ENCODE data around the genes LRBA and FHIP1A.

DNA sequence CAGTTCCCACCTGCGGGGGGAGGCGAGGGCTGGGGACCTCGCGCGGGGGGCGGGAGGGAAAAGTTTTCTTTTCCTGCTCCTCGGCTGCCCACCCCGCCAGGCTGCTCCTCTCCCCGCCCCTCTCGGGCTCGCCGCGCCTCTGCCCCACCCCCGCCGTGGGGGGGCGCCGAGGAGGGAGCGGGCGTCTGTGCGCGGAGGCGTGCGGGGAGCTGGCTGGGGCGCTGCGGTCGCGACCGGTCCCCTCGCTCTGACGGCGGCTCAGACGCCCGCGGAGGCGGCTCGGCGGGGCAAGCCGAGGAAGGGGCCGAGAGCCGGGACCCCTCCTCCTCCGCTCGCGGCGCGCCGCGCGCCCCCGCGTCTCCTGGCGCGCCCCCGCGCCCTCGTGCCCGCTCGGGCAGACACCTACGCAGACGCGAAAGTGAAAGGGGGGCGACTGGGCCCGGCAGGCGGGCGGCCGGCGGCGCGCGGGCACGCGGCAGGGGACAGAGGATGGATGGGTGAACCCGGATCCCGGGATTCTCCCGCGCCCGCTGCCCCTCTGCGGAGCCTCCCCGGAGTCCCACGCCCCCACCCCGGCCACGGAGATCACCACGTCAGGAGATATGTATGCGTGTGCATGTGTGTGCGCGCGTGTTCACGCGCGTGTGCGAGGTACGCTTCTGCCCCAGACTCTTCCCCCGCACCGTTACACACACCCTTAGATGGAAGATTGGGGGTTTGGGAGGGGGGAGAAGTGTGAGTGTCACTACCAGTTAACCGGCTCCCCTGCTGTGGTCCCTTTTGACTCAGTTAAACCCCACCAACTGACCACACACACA lies 3.2 kb upstream of the NR3C2 start:
- PRO-cap, result bidirectional peak, plus-strand start at position 184 of the sequence, minus-strand start at position 103 of the sequence; bidirectional peak, plus-strand start at position 467 of the sequence, minus-strand start at position 348 of the sequence

DNA sequence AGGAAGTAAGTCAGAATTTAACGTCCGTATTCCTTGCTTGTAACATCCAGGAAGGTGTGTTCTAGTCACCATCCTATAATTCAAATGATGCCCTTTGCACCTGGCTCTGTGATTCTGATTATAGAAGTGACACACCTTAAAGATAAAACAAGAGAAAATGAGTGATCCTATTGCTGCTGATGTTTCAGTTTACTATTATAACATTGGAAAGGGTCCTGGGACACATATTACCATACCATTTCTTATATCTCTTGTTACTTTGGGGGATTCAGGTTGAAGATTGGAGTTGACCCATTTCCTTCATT lies 238.8 kb upstream of the NR3C2 start:
- PRO-cap, result no peak

DNA sequence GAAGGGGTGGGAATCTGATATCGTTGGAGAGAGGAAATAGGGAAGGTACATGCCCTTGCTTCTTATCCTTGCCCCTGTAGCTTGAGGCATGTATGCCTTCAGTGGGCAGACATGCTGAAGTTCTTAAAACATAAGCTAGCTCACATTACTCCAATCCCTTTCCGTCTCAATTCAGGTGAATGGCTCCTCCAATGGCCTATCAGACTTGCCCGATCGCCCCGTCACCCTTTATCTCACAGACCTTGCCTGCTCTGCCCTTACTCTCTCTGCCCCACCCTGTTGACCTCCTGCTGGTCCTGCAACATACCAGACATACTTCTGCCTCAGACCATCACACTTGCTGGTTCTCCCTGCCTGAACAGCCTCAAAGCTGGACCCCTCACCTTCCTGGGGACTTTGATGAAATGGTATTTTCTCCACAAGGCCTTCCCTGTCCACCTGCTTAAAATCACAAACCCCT lies 340.0 kb upstream of the NR3C2 start:
- PRO-cap, result no peak

GRCh38 chr4:150150599-150151089 lies 72.4 kb downstream of the DCLK2 start:
- PRO-cap, result no peak

DNA sequence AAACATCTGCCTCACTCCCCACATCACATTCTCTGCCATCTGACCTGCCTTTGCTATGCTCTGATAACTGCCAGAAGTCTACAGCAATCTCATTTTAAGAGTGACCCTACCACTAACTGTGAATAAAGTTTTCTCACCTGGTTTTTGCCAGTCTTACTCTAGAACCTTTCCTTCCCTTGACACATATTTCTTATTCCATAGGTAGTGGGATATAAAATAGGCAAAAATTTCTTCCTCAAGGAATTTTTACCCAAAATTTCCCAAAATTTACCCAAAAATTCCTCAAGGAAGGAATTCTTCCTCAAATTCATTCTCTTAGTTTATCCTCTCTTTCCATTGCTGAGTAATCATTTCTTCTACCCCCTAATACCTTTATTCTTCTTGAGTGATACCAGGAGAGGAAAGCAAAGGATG lies 191.6 kb upstream of the MAB21L2 start:
- PRO-cap, result no peak

DNA sequence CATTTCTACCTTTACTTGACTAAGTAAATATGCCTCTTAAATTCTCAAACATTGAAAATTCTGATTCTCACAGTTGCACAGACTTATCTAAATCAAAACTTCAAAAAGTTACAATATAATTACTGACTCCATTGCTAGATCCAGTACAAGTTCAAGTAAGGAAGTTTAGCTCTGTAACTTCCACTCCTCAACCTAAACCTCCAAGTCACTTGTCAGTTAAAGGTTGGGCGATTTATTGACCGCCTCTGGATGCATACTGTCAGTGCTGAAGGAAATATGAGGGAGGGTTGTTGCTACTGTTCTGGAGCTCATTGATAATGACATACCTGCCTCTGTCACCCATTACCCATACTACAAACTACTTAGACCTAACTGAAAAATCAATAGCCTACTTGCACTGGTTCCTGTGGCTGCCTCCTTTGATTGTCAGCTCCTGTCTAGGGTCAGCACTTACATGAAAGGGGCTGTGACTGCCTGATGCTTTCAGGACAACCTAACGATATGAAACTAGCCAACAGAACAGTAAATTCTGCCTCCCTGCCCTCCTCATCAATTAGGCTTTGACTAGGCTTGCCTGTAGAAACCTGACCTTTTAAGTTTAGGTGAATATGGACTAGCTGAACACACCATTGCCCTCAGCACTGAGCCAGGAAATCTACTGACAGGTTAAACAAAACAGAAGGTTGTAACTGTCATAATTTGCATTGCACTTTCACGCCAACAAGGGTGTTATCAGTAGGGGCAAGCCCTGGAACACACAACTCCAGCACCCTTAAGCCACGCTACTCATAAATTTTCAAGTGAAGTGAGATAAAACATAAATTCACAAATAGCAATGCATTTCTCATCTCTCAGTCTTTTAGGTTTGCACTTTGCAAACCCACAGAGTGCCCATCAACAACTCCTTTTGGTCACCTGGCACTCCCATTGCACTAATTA lies 9.2 kb upstream of the MAB21L2 start:
- PRO-cap, result no peak

- PRO-cap, result no peak
These were observed 141.0 kb downstream of the MAB21L2 start for GRCh38 chr4:150722848-150723493.

DNA sequence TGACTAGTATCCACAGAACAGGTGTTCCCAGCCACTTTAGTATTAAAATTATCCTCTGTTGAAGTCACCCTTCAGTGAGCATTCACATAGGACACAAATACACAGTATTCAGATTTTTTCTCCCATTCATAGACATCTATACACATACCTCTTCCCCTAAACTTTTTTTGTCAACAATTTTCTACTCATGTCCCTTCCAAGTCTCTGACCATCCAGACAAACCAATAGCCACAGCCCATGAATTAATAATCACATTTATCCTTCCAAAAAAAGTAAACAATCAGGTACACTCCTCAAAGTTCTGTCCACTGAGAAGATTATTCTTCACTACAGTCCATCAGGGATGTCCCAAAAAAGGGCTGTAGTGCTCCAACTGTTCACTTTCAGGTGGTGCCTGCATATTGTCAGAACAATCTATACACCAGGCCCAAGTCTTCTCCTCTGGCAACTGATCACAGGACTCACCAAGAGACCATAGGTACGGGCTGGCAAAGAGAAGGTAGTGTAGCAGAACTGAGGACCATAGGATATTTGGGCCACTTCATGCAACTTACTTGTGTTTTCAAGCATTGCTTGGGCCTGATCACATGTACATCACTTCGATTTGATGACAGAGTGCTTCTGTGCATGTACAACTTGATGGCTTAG lies 190.0 kb downstream of the MAB21L2 start:
- PRO-cap, result no peak

DNA sequence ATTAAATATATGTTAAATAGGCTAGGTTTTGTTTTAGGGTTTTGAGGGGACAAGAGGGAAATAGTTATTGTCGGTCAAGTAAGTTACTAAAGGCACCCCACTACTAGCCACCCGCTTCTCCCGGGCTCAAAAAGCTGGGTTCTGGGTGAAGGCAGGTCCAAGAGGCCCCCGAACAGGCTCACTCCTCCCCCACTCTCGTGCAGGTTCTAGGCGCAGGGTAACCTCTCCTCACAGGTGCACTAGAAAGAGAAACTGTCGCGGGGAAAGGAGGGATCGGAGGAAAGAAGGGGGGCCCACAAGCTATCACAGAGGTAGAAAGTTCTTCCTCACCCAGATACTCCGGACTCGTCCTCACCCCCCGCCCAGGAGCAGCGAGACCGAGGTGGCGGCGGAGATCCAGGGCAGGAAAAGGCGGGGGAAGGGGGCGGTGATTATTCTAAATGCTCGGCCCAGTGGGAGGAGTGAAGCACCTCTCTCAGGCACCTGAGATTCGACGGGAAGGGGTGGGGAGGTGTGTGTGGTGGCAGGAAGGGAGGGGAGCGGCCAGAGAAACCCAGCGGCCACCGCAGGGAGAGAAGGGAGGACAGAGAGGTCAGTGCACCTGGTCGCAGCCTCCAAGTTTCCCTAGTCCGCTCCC lies at the start of gene LRBA:
Gene LRBA (minus strand): TSS at position 413 of the 637 bp plus-strand sequence.
- PRO-cap, result bidirectional peak, plus-strand start at position 125 of the sequence, minus-strand start outside the sequence; bidirectional peak, plus-strand start at position 452 of the sequence, minus-strand start at position 353 of the sequence

- PRO-cap, result no peak
These were observed 544 bp upstream of the RPS3A start for GRCh38 chr4:151098807-151099360.

- PRO-cap, result no peak
These were observed 59.7 kb downstream of the RPS3A start for GRCh38 chr4:151159060-151159582.

DNA sequence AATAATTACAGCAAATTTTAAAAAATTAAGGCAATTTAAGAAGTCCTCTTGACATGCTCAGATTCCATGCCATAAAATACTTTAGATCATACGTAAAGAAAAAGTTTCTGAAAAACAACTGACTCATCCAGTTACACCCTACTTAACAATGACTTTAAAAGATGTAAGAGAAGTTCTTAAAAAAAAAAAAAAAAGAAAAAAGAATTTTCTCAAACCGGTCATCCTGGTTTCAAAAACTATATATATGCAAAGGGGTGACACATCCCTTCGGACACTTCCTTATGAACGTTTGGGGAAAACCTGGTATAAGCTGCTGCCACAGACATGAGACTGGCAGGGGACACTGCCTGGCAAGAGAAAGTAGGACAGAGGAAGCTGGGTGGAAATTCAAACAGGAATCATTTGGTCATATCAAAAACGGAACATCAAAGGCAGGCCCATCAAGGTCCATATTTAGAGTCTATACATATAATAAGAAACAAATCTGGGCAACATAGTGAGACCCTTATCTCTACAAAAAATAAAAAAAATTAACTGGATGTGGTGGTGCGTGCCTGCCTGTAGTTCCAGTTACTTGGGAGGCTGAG lies 81.1 kb upstream of the PRSS48 start:
- PRO-cap, result no peak

GRCh38 chr4:151206560-151207154 lies 70.3 kb upstream of the PRSS48 start:
- PRO-cap, result no peak

GRCh38 chr4:151251638-151252795 lies 24.9 kb upstream of the PRSS48 start:
- PRO-cap, result no peak

GRCh38 chr4:151257366-151258189 lies 19.4 kb upstream of the PRSS48 start:
- PRO-cap, result no peak

DNA sequence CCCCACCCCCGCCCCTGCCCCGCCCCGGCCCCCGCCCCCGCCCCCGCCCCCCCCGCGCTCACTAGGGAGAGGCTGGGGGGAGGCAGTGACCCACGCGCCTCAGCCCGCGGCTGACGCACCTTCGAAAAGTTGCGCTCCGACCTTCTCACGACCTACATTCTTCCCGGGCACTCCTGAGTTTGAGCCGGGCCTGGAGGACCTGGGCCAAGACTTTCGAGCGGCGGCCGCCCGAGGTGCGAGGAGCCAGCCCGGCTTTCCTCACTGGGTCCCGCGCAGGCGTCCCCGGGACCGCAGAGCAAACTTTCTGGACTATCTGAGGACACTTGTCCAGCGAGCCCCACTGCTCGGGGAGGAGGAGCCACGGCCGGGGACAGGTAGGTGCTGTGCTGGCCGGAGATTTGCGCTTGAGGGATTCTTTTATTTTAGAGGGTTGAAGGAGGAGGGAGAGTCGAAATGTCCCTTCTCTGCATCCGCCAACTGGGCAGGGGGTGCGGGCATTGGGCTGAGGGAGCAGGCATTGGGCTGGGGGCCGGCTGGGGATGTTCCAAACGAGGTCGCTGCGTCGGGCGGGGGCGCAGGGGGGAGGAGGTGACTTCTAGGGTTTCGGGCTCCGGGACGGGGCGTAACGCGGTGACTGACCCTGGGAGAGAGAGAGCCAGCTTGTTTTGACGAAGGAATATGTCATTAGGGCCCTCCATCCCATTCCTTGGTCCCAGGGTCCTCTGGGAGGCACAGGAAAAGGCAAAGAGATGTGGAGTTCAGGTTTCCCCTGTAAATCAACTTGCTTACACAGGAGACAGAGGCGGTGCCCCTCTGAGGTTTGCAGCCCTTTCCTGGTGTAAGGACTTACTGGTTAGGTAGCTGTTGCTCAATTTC lies at the start of gene FHIP1A:
Gene FHIP1A (plus strand): TSS at position 85 of the 876 bp plus-strand sequence.
- PRO-cap, result bidirectional peak, plus-strand start at position 102 of the sequence, minus-strand start outside the sequence

- PRO-cap, result no peak
These were observed 92.7 kb downstream of the GATB start for GRCh38 chr4:151667991-151668611.

GRCh38 chr4:151729798-151730953 lies 30.6 kb downstream of the GATB start:
- PRO-cap, result no peak

DNA sequence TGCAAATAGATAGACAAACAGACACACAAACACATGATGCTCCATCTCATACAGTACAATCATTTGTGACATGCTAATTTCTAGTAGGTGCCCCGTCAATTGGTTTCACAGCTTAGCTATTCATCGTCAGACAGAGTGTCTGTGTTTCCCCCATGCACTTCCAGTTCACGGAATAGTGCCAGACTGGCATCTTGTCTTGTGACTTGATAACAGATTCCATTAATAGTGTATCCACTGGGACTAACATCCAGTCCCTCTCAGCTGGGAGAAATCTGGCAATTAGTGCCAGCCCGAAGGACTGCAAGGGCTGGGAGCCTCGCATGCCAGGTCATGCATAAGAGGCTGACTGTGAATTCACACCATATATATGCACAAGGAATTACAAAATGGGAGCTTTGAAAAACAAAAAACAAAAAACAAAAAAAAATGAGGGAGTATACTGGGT lies 20.2 kb upstream of the GATB start:
- PRO-cap, result unidirectional peak, plus-strand start at position 269 of the sequence

DNA sequence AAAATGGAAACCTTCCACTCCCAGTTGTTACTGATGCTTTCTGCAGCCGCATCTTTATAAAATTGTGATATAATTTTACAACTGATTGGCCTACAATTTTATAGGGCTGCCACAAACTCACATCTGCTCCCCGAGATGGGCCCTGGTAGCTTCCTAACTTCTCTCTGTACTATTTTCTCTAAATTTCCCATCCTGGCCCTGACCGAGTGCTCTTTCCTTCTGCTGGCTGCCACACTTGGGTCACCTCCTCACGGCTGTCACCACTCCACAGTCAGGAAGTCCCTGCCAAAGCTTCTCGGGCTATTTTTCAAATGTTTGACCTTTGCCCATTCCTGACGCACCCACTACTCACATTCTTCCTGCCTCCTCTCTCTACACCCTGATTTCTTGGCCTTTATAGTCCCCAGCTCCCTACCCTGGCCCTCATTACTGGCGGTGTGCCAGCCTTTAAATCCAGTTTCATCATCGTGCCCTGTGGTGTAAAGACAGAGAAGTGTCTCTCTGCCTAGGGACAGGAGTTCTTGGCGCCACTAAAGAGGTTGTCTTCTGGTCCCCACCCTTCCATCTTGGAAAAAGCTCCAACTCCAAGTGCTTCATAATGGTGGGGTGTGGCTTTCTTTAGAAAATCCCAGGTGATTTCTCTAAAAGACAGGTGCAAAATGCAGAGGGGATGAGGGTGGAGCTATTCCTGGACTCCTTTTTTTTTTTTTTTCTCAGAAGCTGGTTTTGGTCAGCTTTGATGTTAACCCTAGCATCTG lies 46.4 kb upstream of the GATB start:
- PRO-cap, result no peak